Smooth muscle cell (in vitro differentiated cells): ENCODE measurements around the genes PDXP, GCAT and MAFF.

DNA sequence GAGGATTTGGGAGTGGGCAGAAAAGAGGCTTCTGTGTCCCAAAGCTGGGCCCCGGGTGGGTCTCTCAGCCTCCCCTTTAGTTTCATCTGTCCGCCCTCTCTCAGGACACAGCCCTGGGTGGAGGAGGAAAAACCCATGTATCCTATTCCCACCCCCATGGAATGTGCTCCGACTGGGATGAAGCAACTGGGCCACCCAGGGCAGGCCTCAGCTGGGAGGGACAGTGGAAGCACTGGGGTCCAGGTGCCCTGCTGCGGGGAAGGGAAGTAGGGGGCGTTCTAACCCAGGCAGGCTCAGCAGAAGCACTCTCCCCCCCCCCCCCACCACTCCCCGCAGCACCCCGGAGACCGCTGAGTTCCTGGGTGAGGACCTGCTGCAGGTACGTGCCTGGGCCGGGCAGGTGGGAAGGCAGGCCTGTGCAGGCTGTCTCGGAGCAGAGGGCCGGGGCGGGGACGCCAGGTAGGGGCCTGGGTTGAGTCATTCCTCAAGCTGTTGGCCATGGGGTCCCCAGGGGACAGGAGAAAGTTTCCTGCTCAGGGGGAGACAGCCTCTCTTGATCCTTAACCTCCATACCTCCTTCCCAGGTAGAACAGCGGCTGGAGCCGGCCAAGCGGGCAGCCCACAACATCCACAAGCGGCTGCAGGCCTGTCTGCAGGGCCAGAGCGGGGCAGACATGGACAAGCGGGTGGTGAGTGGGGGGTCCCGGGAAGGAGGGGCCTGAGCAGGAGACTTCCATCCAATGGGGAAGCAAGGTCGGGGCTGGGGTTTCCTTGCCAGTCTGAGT, 1.5 kb downstream of the SH3BP1 start:
- RAMPAGE, long total RNA, result no peak

GRCh38 chr22:37654642-37654879, 4.0 kb upstream of the PDXP start:
- RAMPAGE, long total RNA, result no peak

GRCh38 chr22:37658003-37658803, at the start of gene PDXP:
TSS of gene PDXP (plus strand) at chr22:37658723.
- RAMPAGE, long total RNA, result no peak

GRCh38 chr22:37659535-37660061, 1.1 kb downstream of the PDXP start:
- RAMPAGE, long total RNA, result no peak

DNA sequence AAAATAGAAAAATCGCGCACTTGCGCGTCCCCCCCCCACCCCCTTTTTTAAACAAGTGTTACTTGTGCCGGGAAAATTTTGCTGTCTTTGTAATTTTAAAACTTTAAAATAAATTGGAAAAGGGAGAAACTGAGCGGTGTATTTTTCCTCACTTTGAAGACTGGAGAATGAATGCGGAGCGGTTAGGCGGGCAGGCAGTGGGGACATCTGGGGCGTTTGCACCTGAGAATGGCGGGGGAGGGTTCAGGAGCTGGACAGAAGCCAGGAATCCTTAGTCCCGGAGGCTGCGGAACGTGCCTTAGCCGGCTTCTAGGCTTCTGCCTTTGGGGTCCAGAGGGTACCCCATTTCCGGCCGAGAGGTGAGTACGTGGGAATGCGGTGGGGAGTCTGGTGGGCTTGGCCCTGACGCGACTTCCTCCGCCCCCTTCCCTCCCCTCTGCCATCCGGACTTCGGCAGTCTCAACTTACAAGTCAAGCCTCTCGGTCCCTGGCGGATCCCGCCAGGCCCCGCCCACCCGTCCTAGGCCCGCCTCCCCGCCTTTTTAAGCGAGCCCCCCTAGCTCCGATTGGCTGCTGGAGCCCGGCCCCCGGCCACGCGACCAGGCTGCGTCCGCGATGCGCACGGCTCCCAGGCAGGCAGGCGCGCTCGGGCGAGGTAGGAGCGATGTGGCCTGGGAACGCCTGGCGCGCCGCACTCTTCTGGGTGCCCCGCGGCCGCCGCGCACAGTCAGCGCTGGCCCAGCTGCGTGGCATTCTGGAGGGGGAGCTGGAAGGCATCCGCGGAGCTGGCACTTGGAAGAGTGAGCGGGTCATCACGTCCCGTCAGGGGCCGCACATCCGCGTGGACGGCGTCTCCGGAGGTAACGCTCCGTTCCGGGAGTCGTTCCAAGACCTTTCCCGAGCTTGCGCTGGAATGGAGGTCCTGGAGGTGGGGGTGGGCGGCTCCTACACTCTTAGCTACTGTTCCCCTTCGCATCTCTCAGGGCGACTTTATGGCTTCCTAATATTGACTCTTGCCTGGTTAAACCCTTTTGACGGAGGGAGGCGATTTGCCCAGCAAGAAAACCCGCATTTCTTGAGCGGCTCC, at the start of gene GCAT:
TSS of gene GCAT (plus strand) at position 631 of the 1,087 bp plus-strand sequence.
- RAMPAGE, long total RNA, result start-site peak on the plus strand centred at position 634 of the sequence, 51 bp wide, 114 and 51 reads in 2 replicates

- RAMPAGE, long total RNA, result no peak
Measured at GRCh38 chr22:37862653-37863282, 13.5 kb downstream of the EIF3L start.

GRCh38 chr22:37887519-37888351, 18.4 kb upstream of the MICALL1 start:
- RAMPAGE, long total RNA, result no peak

GRCh38 chr22:37910761-37911167, 4.7 kb downstream of the MICALL1 start:
- RAMPAGE, long total RNA, result no peak

GRCh38 chr22:37933005-37933246, 20.5 kb downstream of the C22orf23 start:
- RAMPAGE, long total RNA, result no peak

DNA sequence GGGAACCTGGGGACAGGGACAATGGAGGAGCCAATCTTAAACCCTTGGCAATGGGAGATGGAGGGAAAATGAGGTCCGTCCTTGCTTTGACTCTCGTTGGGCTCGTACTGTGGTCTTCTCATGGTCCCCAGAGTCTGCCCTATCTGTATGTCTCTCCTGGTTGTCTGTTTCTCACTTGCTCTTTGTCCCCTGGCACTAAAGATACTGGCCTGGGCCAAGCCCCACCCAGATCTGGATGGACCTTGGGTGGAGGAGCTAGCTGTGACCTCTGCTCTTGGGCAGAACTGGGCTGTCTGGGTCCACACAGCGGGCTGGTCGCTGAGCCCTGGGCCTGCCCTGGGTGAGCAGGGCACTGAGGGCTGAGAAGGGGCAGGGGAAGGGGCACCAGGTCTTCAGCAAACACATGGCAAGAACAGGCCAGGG, 2.8 kb downstream of the SOX10 start:
- RAMPAGE, long total RNA, result no peak

- RAMPAGE, long total RNA, result no peak
Measured at GRCh38 chr22:37998463-37999185, 14.3 kb upstream of the SOX10 start.

- RAMPAGE, long total RNA, result no peak
Measured at GRCh38 chr22:38034029-38034974, 22.9 kb upstream of the PICK1 start.

- RAMPAGE, long total RNA, result no peak
Measured at GRCh38 chr22:38201394-38202314, at the start of gene MAFF. TSS of gene MAFF (plus strand) at chr22:38201994.

DNA sequence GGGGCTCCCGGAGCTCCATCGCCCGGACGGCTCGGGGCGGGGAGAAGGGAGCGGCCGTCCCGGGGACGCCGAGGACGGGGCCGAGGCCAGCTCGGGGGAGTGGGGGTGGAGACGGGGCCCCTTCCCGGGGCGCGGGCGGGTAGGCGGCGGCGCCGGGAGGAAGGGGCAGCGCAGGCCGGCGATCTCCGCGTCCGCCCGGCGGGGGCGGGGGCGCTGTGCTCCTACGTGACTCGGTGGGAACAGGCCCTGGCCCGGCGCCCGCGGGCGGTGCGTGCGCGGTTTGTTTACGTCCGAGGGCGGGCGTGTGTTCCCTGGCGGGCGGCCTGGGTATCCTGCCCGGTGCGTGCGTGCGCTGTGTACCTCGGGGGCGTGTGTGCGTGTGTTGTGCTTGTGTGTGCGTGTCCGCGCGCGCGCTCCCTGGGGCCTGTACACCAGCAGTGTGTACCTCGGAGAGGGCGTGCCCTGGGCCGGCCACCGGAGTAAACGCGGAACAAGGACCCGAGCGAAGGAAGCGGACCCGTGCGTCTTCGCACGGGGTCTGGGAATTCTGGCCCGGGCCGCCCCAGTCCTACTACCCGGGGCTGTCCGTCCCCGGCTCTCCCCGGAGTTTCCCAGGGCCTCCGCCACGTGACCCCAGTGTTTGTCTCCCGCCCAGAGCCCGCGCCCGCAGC, 656 bp downstream of the MAFF start:
- RAMPAGE, long total RNA, result no peak

- RAMPAGE, long total RNA, result no peak
Measured at GRCh38 chr22:38202986-38203935, 1.5 kb downstream of the MAFF start.

- RAMPAGE, long total RNA, result no peak
Measured at GRCh38 chr22:38257196-38257790, 15.5 kb downstream of the TMEM184B start.

DNA sequence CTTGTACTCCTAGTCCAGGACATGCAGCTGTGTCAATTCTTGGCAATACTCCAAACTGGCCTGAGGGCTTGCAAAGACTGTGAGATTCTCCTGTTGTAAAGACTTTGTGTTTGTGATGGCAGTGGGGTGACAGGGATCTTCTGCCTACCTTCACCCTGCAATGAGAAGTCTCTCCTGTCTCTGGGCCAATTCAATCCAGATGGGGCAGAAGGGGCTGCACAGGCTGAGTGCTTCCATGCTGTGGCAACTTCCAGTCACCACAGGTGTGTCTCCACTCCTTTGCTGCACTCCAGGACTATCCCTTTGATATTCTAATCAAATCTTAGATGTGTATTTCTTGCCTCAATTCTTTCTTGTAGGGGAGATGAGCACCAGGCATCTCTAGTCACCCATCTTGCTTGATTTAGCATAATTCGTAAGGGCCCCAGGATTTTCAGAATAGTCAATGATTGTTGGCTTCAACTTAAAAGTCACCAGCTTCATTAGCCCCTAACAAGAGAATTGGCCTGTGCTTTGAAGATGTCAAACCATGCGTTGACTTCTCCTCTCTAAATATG, 58.2 kb upstream of the CSNK1E start:
- RAMPAGE, long total RNA, result no peak

DNA sequence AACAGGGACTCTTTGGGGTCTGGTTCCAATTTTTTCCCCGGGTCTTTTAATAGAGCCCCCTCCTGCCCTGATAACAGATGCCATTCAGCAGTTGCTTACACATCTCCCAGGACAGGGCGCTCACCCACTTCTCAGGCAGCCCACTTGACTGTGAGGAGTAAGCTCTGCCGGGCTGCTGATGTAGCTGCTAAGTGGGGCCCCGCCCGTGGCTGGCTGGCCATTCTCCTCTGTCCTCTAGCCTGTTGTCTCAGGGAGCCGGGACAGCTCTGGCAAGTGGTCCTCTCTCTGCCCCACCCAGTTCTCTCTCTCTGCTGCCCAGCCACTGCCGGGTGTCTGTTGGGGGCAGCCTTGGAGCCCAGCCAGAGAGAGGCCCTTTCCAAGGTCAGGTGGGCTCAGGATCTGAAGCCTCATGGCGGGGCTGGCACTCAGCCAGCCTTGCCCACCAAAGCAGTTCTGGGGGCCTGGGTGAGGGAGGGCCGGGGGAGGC, 9.0 kb downstream of the KCNJ4 start:
- RAMPAGE, long total RNA, result no peak

DNA sequence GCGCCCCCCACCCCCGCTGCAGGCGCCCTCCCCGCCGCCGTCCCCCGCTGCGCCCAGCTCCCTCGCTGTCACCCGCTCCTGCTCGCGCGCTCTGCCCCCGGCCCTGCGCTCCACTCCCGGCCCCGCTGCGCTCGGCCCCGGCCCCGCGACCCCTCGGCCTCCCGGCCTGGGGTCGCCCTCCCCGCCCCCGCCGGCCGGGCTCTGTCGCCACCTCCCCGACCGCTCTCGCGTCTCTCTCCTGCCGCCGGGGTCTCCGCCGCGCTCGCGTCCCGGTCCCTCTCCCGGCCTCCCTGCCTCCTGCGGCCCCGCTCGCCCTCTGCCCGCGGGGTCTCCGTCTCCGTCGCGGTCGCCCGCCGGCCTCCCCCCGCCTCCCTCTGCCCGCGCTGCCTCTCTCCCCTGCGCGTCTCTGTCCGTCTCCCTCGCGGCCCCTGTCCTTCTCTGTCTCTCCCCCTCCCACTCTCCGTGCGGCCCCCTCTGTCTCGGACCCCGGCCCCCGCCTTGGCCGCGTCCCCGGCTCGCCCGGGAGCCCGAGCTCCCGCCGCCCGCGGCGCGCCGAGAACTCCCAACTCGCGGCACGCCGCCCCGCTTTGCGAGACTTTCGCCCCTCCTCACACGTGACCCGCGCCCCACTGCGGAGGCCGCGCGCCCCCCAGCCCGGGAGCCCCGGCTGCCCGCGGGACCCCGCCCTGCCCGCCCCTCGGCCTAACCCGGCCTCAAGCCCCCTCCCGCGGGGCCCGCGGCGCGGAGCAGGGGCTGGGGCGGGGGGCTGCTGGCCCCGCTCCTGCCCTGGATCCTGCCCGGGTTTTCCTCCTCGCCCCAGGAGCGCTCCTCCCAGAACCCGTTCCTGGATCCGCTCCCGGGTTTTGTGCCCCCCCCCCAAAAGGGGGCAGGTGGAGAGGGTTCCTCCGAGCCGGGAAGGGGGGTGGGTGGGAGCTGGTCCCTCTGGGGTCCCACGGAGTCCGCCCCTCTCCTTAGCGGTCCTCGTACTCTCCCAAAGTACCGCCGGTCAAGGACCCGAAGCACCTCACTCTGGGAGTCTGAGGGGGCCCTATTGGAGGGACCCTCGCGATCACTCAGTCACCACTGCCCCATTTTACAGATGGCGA, 679 bp upstream of the KCNJ4 start:
- RAMPAGE, long total RNA, result no peak

DNA sequence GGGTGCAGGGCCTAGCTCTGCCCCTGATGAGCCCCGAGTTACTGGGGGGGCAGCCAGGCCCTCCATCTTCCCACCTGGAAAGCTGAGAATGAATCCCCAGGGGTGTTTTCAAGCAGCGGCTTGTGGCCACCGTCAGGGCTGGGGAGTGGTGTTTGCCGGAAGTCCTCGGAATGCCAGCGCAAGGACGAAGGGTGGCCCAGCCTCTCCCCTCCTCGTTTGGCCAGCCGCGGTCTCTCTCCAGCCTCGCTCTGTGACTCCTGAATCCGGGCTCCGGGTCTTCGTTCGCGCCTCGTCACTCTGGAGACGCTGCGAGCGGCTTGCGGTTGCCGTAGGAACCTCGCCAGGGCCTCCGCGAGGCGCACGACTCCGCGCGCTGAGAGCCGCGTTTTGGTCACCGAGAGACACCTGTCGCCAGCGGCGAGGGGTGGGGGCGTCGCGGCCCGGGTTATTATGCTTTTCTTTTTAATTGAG, 6.4 kb upstream of the KDELR3 start:
- RAMPAGE, long total RNA, result no peak